ENCODE data around the gene KCNJ4.

- RRBS, result no CpG with 5 or more reads among the region's 23 CpGs
Measured at GRCh38 chr22:38292508-38293672, 20.1 kb upstream of the TMEM184B start.

DNA sequence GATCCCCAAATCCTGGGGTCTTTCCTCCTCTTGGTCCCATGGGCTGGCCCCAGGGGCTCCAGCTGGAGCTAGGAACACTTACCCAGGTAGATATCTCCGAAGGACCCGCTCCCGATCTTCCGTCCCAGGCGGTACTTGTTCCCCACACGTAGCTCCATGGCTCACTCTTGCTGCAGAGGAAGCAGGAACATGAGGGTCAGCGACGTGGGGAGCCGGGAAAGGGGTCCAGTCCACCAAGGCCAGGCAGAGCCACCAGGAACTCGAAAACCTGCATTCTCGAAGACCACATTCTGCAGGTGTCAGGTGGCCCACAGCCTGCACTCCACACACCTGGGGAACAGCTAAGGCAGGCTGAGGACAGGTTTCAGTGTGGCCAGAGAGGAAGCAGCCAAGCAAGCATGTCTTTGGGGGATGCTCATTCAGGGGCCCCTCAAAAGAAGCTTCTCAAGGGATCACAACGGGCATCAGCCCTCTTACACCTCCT is 3.2 kb downstream of the CSNK1E start:
- RRBS, result no CpG with 5 or more reads among the region's 12 CpGs

DNA sequence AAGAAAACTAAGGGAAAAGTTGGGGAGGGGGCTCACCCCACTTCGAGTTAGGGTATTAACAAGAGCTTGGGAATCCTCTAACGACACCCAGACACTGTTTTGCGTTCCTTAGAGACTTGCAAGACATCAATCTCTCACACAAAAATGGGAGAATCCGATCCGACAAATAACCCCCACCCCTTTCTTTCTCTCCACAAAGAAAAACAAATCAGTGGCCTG is 898 bp downstream of the CSNK1E start:
- RRBS, result no CpG with 5 or more reads among the region's 5 CpGs

DNA sequence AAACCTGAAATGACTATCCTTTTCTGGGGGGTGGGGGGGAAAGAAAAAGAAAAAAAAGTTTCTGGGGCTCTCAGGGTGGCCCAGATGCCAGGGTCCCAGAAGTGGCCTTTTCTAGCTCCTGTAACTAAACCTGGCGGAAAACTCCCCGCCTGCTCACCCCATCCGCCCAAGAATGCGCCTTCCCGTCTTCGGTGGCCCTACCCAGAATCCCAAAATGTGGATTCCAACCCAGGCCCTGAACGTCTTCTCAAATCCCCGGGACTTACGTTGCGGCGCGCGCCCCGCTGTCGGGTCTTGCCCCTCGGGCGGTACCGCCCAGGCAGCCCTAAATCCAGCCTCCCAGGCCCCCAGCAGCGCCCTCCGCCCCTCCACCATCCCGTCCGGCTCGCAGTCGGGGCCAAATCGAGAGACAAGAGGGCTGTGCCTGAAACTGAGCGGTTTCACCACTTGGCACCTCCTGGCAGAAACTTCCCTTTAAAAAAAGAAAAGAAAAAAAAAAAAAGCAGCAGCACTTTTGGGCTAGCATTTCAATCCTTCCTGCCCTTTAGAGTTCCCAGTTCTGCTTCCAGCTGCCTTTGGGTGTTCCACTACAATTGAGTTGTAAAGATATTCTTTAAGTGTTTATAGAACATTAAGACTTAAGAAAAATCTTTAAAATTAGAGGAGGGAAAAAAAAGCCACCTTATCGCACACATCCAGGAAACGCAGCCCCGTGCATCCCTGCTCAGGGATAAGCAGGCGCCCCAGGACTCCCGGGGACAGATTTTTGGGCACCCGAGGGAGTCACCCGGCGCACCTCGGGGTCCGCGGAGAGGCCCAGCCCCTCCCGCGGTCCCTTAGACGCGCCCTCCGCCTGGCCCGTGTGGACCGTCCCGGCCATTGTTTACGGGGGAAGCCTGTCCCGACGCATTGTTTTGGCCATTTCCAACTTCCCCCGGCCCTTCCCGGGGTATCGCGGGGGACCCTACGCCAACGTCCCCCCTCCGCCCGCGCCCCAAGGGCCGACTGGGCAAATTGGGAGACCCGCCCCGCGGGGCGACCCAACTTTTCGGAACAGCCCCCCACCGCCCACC is 57.6 kb downstream of the KCNJ4 start:
- RRBS, result 1% methylated on average over 11 of the region's 64 CpGs

DNA sequence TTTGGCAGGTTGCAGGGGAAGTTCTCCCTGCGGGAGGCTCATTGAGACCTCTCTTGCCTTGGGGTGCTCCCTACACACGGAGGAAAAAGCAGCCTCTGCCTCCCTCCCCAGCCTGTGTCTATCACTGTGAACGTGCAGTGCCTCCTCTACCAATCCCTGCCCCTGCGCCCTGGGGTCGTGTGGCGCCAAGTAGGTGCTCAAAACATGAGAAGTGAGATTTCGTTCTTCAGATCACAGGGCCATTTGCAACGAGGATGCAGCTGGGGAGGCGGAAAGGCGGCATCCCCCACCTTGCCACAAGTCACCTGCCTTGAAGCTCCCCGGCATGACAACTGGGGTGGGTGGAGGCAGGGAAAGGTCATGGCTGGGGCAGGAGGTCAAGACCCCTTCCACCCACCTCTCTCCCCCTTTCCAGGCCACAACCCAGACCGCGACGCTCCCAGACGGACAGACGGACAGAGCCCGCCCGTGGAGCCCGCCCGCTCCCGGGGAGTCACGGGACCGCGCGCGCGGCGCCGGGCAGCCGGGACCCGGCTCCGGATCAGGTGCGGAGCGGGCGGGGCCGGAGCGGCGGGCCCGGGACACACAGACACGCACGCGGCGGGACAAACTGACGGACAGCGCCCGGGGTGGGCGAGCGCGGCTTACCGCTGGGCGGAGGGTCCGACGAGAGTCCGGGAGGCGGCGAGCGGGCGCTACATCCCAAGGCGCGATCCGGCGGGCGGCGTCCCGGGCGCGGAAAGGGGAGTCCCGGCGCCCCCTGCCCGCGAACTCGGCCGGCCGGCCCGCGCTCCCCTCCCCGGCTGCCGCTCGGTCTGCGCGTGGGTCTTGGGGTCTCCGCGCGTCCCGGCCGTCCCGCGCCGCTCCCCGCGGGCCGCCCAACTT is at the start of gene KCNJ4:
KCNJ4 (minus strand) TSS at position 868 of the 885 bp plus-strand sequence.
- RRBS, result 3% methylated on average over 32 of the region's 92 CpGs

GRCh38 chr22:38457325-38457774 is 2.4 kb upstream of the KCNJ4 start:
- RRBS, result no CpG with 5 or more reads among the region's 9 CpGs

DNA sequence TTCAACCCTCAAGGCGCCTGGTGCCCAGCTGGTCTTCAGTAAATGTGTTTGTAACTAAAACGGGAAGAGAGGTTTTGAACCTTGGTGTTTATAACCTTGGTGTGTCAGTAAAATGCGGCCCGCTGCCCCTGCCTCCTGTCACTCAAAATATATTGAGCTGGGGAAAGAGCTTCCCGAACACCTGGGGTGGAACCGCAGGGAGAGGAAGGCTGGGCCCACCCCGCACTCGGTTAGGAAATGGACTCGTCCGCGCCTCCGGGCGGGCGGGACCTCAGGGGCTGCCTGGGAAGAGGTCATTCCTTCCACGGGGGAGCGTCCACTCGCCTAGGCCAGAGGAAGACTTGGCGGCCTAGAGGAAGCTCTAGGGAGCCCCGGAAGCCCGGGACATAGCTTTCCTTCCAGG is 4.6 kb upstream of the KDELR3 start:
- RRBS, result no CpG with 5 or more reads among the region's 20 CpGs

DNA sequence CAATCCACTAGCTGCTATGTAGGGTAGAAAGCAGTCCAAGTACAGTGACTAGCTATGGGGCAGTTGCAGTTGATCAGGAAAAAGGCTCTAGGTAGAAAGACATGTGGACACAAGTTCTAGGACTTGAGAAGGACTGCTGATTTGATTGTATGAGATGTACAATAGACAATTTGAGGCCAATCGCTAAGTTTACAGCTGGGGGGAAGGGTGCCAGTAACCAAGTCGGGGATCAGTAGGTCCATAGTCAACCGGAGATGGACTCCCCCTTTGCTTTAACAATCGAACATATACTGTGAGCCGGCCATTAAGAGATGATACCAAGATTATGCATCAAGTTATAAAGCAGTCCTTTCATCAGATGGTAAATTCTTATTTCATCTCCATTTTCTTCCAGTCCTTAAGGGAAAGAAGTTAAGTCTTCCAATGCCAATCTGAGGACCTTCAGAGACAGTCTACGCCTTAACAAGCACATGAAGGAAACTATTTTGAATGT is 14.3 kb downstream of the KDELR3 start:
- RRBS, result no CpG with 5 or more reads among the region's 6 CpGs

- RRBS, result no CpG with 5 or more reads among the region's 8 CpGs
Measured at GRCh38 chr22:38501002-38501490, 5.1 kb downstream of the DDX17 start.

DNA sequence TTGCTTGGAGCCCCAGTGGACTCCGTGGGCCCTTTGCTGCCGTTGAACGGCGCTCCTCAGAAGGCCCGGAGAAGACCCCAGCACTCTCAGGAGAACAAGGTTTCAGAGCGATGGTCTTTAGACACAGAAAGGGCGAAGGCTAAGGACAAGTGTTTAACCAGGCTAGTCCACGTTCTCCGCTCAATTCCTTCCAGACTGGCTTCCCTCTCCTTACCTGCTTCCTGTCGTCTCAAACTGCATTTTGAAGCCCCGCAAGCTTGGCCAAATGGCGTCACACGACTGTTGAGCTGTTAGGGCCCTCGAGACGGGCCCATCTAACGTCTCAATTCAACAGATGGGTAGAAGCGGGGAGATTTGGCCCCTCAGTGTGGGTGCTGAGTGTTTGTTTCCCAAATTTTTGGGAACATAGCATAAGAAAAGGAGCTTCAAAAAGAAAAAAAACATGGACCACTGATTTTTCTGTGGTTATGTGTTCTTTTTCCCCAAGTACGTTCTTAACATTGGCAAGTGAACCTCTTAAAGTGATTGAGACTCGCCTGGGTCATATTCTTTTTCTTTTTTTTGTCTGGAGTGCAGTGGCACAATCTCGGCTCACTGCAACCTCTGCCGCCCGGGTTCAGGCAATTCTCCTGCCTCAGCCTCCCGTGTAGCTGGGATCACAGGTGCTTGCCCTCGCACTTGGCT is 1.4 kb upstream of the DDX17 start:
- RRBS, result no CpG with 5 or more reads among the region's 24 CpGs

DNA sequence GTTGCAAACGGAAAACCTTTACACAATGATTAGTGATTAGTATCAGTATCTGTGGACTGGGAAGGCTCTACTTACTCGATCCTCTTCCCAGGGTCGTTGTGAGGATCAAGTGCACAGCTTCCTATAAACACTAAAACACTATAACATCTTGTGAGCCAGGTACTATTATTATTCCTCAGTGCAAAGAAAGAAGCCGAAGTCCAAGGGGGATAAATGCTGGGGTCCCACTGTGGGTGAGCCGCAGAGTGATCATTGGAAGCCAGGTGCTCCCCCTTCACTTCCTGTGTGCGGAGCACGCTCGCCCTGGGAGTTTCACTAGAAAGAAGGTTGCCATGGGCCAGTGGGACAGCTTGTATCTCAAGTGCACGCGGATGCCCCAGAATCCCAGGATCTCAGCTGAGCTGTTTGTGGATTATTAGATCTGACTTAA is 745 bp downstream of the CBY1 start:
- RRBS, result no CpG with 5 or more reads among the region's 10 CpGs

- RRBS, result no CpG with 5 or more reads among the region's 11 CpGs
Measured at GRCh38 chr22:38696504-38697721, 3.8 kb downstream of the JOSD1 start.

GRCh38 chr22:38699749-38700139 is 999 bp downstream of the JOSD1 start:
- RRBS, result no CpG with 5 or more reads among the region's 6 CpGs

- RRBS, result no CpG with 5 or more reads among the region's 12 CpGs
Measured at GRCh38 chr22:38739465-38739985, 16.3 kb downstream of the SUN2 start.

DNA sequence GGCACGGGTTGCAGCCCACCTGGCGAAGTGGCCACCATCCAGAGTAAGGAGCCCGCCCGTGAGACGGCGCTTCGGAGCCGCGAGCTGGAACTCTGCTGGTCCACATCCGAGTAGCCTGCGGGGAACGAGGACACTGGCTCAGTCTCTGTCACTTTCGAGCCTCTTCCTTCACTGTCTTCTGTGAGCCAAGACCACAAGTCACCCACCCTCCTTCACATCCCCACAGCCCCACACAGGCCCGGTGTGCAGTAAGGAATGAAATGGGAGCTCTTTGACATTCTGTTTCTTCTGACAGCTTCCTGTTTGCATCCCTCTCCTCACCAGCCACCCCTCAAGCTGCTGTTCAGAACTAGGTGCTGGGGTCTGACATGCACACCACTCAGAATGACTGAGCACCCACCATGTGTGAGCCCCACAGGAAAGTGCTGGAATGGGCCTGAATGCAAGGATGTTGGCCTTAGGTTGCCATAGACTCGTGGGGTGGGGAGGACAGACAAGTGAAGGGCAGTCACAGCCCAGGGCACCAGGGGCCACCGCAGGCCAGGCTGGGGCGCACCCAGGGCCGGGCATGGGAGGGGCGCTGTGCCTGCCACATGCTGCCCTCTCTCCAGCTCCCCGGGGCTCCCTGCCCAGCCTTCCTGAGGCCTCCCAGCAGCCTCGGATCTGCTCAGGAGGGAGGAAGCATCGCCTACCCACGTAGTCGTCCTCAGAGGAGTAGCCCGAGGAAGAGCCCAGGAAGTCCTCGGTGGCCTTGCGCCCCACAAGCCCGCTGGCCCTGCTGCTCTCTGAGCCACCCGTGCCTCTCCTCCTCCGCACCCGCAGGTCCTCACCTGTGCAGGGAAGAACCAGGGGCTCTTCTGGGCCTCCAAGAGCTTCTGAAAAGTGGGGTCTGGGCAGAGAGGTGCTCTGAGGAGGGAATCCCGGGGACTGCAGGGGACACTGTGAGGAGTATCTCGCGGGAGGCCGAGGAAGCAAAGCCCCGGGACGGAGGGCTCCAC is 5.3 kb downstream of the SUN2 start:
- RRBS, result 96% methylated on average over 8 of the region's 37 CpGs

DNA sequence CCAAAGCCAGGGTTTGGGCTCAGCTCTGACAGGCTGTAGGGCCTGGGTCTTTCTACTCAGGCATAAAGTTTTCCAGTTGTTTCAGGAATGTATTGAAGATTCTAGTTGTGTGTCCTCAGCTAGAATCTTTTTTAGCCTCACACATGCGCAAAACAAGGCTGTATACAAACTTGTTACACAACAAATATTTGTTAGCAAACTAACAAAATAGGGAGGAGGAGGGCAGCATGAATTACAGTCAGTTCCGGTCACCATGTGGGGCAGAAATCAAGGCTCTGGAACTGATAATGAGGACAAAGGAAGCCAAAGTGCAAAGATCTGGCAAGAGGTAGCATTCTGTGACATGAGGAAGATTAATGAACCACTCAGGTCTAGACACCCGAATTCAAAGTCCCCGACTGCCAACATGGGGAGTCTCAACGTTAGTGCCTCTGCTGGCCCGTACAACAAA is 2.0 kb downstream of the SUN2 start:
- RRBS, result no CpG with 5 or more reads among the region's 6 CpGs

- RRBS, result no CpG with 5 or more reads among the region's 13 CpGs
Measured at GRCh38 chr22:38881361-38881927, 9.4 kb upstream of the CBX6 start.

- RRBS, result no CpG with 5 or more reads among the region's 19 CpGs
Measured at GRCh38 chr22:39017448-39018191, 3.3 kb upstream of the APOBEC3D start.

DNA sequence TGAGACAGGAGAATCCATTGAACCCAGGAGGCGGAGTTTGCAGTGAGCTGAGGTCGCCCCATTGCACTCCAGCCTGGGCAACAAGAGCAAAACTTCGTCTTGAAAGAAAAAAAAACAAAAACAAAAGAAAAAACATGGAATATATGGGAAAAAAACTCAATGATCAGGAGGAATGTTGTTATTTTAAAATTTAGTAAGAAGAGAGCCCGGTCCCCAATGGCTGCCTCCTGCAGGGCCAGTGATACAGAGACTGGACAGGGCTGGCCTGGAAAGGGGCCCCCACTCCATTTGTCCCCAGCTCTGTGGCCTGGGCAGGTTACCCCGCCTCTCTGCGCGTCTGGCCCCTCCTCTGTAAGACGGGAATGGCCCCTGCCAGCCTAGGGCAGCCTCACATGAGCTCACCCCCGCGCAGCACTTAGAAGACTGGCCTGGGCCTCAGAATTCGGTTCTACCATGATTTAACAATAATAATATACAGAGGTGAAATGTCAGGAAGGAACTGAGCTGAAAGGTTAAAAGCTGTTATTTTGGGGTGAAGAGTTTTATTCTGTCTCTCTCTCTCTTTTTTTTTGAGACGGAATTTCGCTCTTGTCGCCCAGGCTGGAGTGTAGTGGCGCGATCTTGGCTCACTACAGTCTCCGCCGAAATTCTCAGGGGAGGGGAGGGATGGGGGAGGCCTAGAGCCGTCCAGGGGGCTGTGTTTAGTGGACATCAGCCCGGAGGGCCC is 1.2 kb downstream of the APOBEC3G start:
- RRBS, result no CpG with 5 or more reads among the region's 20 CpGs

DNA sequence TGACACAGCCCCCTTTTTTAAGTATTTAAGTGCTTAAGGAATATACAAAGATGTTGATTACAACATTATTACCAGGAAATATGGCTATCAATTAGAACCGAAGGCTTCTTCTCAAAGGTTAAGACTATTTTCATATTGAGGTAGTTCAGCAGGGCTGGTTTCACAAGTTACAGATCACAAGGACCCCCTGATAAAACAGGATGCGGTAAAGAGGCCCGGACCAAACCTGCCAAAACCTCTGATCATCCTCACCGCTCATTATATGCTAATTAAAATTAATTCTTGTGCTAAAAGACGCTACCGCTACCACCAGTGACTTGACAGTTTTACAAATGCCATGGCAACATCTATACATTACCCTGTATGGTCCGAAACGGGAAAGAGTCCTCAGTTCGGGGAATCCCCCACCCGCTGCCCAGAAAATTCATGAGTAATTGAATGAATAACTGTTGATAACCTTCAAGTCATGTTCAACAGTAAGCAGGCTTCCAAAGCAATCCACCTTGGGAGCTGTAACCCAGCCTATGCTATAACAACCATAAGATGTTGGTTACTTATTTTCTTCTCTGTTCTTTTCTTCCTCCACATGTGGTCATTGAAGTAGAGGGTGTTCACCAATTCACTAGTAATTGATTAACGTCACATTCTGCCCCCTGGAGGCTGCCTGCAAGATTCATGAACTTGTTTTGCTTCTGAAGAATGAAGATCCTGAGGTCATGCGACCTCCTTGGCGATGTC is 20.6 kb downstream of the APOBEC3H start:
- RRBS, result no CpG with 5 or more reads among the region's 13 CpGs

Measured in epidermal melanocyte (primary cell).